ENCODE data around the genes CALCB and INSC.

- PRO-cap = no peak
- RRBS, 2 experiments = no CpG with 5 or more reads among the region's 4 CpGs
Measured at GRCh38 chr11:14578325-14578939, 58.2 kb upstream of the PSMA1 start.

DNA sequence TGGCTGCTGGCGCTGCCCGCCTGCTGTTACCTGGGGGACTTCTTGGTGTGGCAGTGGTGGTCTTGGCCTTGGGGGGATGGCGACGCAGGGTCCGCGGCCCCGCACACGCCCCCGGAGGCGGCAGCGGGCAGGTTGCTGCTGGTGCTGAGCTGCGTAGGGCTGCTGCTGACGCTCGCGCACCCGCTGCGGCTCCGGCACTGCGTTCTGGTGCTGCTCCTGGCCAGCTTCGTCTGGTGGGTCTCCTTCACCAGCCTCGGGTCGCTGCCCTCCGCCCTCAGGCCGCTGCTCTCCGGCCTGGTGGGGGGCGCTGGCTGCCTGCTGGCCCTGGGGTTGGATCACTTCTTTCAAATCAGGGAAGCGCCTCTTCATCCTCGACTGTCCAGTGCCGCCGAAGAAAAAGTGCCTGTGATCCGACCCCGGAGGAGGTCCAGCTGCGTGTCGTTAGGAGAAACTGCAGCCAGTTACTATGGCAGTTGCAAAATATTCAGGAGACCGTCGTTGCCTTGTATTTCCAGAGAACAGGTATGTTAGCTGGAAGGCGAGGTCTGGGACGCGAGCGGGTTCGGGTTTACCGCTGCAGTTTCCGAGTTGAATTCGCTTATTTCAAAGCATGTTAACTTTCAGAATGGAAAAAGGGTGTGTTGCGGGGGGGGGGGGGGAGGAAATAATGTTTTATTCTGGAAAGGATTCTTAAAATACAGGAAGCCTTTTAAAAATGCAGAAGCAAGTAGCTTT, 1.1 kb downstream of the PDE3B start:
- PRO-cap = bidirectional peak, plus-strand start at position 197 of the sequence, minus-strand start at position 232 of the sequence; bidirectional peak, plus-strand start at position 525 of the sequence, minus-strand start at position 440 of the sequence
- RRBS, 2 experiments = under 1 to 2% methylated on average over 14 of the region's 45 CpGs

- PRO-cap = no peak
- RRBS, 2 experiments = no CpG with 5 or more reads among the region's 5 CpGs
Measured at GRCh38 chr11:14764958-14765790, 121.6 kb downstream of the PDE3B start.

DNA sequence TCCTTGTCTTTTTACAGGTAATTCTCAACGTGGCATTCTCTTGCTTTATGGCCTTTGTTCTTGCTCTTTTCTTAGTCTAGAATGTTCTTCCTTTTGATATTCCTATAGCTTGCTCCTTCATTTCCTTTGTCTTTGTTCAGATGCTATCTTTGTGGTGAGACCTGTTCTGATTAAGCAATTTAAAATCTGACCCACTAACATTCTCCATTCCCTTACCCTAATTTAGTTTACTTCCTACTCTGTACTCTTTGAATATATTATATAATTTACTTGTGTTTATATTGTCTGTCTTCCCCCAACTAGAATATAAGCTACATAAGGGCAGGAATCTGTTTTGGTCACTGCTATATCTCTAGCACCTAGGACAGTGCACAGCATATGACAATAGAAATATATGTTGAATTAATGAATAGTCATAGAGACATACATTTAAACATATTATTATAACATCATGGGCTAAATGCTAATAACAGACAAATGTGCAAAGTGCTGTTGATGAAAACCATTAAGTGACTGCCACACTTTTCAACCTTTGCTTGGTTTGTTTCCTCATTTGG, 4.0 kb downstream of the CYP2R1 start:
- PRO-cap = no peak
- RRBS, 2 experiments = no CpG with 5 or more reads among the region's 1 CpG

DNA sequence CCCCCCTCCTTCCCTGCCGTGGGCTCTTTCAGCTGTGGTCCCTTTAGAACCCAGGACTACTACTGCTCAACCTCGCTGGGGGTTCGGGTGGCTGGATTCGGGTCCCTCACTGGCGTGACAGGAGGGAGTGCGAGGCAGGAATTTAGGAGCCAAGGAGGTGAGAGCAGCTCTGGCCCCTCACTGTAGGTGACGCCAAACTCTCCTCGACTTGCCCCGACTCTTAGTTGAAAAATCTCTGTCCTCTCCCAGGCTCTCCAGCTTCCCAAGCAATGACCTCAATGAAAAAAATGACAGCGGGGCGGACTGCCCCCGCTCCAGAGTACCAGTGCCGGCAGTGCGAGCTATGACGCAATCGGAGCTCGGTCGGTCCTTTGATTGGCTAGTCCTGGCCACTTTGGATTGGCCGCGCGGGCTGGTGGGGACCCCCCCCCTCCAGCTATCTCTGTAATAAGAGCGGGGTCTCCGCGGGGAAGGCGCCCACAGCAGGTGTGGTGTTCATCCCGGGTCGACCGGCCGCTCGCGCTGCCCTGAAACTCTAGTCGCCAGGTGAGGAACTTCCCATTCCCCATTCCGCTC, at the start of gene CALCB:
Gene CALCB (plus strand): TSS at position 476 of the 576 bp plus-strand sequence.
- PRO-cap = bidirectional peak, plus-strand start at position 480 of the sequence, minus-strand start at position 327 of the sequence
- RRBS, 2 experiments = 0% methylated on average over 5 of the region's 33 CpGs; no CpG with 5 or more reads in 1 of the 2 experiments

DNA sequence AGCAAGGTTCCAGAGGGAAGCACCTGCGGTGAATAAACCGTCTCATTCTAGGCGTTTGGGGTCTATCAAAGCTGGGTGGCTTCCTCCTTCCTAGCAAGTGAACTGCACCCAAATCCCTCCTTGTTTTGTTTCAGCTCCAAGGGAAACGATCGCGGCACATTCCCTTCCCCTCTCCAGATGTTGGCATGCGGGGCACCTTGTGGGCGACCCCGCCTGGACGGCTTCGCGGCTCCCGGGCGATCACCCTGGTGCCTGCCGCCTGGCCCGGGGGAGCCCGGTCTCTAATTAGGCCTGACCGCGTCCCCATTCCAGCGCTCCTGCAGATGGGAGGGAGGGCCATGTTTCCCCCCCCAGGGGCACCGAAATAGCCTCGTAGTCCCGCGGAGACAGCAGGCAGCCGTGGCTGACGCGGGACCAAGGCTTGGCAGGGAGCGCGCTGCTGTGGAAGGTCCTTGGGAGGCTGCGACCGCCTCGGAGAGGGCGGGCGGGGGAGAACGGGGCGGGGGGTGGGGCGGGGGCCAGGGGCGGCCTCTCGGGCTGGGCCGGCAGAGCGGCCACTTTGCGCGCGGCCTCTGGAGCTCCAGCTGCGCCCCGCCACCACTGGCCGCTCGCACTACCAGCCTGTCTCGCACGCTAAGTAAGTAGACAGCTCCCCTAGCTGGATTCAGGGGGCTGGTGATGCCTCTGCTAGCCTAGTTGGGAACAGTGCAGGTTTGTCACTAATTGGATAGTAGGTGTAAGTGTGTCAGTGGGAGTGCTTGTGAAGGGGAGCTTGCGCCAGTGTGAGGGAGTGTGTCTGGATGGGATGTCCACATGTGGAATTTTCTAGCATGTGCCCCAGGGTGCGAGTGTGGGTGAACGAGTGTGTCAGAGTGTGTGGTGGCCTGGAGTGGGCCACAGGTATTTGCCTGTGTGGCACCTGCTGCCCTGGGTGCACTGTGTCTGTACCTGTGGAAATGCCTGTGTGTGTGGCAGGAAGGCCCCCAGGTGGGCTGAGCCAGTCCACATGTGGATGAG, at the start of gene INSC:
Gene INSC (plus strand): TSS at position 557 of the 1,017 bp plus-strand sequence.
- PRO-cap = no peak
- RRBS, 2 experiments = no CpG with 5 or more reads among the region's 53 CpGs

GRCh38 chr11:15561695-15562095, 447.0 kb downstream of the INSC start:
- PRO-cap = no peak
- RRBS, 2 experiments = no CpG with 5 or more reads among the region's 11 CpGs

- PRO-cap = no peak
- RRBS, 2 experiments = no CpG with 5 or more reads among the region's 1 CpG
Measured at GRCh38 chr11:15727199-15727459, 612.4 kb downstream of the INSC start.

GRCh38 chr11:16774794-16775553, 36.5 kb downstream of the C11orf58 start:
- PRO-cap = no peak
- RRBS, 2 experiments = no CpG with 5 or more reads among the region's 11 CpGs

DNA sequence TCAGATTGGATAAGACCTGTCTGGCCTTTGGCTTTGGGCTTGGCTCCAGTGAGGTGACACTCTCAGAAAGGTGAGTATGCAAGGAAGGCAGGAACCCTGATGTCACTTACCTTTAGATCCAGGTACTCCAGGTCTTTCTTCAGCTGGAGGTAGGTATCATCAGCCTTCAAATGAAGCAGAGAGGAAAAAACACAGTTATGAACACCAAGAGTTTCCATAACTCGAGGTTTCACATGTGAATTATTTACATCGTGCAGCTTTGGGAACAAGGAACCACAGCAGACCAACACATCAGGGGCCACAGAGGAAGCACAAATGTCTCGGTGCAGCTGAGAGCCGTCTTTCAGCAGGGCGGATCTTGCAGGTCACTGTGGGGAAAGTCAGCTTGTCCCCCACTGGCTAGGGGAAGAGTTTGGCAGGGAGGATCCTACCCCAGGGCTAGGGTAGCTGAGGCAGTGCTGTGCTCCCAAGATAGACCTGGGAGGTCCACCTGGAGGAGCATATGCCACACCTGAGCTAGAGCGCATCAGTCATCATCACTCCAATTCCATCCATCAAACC, 74.6 kb downstream of the C11orf58 start:
- PRO-cap = no peak
- RRBS, 2 experiments = no CpG with 5 or more reads among the region's 6 CpGs

GRCh38 chr11:16814833-16815736, 76.6 kb downstream of the C11orf58 start:
- PRO-cap = no peak
- RRBS, 2 experiments = 77 to 90% methylated on average over 2 to 4 of the region's 25 CpGs

GRCh38 chr11:16966470-16967261, 47.5 kb downstream of the PLEKHA7 start:
- PRO-cap = no peak
- RRBS, 2 experiments = no CpG with 5 or more reads among the region's 9 CpGs

DNA sequence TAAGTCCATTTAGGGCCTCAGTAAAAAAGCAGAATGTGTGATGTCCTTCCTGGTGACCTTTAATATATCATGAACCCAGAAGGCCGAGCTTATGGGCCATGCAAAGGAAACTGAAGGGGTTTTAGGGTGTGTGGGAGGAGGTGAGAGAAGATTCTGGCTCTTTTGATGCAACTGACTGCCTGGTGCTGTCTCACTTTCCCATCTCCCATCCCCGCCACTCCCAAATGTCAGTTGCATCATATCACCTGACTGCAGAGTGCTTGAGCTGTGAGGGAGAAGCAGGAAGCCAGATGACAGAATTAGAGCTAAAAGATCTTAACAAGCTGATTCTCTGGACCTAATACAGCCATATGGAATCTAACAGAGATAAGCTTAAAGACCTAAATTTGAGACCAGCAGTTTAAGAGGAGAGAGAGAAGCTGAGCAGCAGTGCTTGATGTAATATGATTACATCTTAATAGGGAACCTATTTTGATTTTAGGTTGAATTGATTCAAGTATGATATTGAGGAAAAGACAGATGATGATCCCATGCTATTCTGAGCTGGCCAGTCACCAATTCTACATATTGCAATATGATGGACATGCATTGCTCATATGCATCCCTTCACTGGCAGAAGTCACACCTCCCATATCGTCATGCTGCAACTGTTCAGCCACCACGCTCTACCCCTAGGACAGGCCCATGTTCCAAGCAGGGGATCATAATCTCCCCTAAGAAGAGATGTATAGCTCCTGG, 45.1 kb downstream of the PLEKHA7 start:
- PRO-cap = no peak
- RRBS, 2 experiments = no CpG with 5 or more reads among the region's 4 CpGs

DNA sequence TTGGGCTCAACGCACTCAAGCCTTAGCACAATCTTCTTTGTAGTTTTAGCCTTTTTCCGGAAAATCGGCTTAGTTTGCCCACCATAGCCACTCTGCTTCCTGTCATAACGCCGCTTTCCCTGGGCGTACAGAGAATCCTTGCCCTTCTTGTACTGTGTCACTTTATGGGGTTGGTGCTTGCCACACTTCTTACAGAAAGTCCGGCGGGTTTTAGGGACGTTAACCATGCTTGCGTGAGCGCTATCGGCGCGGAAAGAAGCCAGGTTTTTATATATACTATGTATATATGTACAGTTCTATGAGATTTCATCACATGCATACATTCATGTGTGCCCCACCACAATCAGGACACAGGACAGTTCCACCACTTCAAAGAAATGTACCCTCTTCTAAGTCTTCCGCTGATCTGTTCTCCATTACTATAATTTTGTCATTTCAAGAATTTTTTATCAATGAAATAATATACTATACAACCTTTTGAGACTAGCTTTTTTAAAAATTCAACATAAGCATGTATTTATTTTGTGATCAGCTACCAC, 39.4 kb downstream of the PLEKHA7 start:
- PRO-cap = unidirectional peak, minus-strand start at position 259 of the sequence
- RRBS, 2 experiments = no CpG with 5 or more reads among the region's 15 CpGs

GRCh38 chr11:17011473-17012754, 2.3 kb downstream of the PLEKHA7 start:
- PRO-cap = no peak
- RRBS, 2 experiments = no CpG with 5 or more reads among the region's 13 CpGs

GRCh38 chr11:17273928-17274347, 2.6 kb upstream of the NUCB2 start:
- PRO-cap = no peak
- RRBS, 2 experiments = no CpG with 5 or more reads among the region's 3 CpGs

- PRO-cap = no peak
- RRBS, 2 experiments = 8 to 26% methylated on average over 3 of the region's 17 CpGs
Measured at GRCh38 chr11:17405085-17406259, 17.0 kb upstream of the KCNJ11 start.

DNA sequence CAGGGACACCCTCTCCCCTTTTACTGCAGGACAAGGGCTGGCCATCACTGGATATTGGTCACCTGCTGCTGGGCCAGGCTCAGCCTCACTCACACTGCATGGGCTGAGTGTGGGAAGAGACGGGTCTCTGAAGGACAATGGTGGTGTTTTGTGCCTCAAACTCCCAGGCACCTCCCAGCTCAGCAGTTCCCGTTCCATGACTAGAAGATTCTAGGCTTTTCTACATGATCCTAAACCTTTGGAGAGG, 27.4 kb downstream of the KCNC1 start:
- PRO-cap = no peak
- RRBS, 2 experiments = no CpG with 5 or more reads among the region's 2 CpGs

GRCh38 chr11:18396800-18397066, 2.4 kb downstream of the LDHA start:
- PRO-cap = no peak

DNA sequence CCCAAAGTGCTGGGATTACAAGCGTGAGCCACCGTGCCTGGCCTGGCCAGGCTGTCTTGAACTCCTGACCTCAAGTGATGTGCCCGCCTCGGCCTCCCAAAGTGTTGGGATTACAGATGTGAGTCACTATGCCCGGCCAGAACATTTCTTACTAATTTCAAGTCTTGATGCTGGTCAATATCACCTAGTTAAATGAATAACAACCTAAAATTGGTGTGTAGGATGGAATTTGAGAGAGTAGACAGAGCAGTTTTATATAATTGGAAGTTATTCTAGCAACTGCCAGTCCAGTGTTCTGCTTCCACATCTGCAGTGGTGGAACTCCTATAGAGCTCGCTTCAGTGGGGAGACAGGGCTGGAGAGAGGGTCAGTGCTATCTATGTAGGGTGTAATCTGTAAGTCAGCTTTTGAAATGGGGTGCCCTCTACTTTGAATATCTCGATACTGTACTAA, 4.5 kb downstream of the LDHA start:
- PRO-cap = no peak
- RRBS, 2 experiments = no CpG with 5 or more reads among the region's 7 CpGs